ENCODE results near the genes SHC3 and CKS2.

- PRO-cap: no peak
These were observed 22.3 kb upstream of the ENSG00000283205 start for GRCh38 chr9:87933728-87934138.

GRCh38 chr9:88113573-88114184, 24.6 kb downstream of the SPATA31C2 start:
- PRO-cap: no peak

DNA sequence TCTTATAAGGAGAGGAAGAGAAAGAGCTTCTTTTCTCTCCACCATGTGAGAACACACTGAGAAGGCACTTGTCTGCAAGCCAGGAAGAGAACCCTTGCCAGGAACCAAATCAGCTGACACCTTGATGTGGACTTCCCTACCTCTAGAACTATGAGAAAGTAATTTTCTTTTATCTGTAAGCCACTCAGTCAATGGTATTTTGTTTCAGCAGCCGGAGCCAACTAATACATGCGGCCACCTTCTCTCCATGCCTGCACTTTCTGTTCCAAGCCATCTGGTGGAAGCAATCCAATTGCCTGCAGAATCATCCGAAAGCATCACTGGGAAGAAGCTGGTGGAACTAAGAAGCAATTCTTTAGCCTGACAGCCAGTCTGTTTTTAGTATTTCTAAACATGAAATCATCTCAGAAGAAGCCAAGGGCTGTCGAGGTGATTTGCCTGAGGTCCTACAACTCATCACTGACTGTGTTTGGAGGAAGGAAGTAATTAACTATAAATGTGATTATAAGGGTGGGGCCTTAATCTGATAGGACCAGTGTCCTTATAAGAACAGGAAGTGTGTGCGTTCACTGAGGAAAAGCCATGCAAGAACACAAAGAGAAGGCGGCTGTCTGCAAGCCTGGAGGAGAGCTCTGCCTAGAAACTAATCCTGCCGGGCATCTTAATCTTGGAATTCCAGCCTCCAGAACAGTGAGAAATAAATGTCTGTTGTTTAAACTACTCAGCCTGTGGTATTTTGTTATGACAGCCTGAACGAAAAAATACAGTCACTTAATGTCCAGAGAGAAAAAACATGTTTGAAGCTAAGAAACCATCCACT, 49.0 kb downstream of the NXNL2 start:
- PRO-cap: no peak

GRCh38 chr9:88604585-88605121, 69.7 kb downstream of the NXNL2 start:
- PRO-cap: no peak

DNA sequence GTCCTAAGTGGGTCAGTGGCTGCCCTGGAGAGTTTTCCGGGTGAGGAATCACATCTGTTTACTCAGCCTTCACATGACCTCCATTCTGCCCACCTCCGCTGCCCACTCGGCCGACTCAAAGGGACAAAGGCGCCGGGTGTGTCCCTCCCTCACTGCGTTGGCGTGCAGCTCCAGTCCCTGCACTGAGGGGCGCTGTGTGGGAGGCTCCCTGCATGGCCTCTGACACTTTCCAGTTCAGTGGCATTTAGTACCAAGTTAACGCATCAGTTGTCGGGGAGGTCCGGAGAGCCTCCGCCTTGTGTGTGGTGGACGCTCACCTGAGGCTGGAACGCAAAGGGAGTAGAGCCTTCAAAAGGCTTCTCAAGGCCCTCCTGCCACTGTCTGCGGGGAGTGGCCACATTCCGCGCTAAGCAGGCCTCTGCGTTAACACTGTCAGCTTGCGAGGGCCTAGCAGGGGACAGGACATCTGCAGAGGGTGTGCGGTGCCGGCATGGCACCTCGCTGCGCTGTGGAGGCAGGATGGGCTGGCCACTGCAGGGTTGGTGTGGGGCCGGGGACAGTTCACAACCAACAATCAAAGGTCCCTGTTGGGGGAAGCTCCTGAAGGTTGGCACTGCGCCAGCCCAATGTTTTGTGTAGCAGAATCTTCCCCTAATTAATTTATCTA, 171.6 kb downstream of the NXNL2 start:
- PRO-cap: no peak

GRCh38 chr9:88805219-88805638, 186.0 kb upstream of the S1PR3 start:
- PRO-cap: no peak

DNA sequence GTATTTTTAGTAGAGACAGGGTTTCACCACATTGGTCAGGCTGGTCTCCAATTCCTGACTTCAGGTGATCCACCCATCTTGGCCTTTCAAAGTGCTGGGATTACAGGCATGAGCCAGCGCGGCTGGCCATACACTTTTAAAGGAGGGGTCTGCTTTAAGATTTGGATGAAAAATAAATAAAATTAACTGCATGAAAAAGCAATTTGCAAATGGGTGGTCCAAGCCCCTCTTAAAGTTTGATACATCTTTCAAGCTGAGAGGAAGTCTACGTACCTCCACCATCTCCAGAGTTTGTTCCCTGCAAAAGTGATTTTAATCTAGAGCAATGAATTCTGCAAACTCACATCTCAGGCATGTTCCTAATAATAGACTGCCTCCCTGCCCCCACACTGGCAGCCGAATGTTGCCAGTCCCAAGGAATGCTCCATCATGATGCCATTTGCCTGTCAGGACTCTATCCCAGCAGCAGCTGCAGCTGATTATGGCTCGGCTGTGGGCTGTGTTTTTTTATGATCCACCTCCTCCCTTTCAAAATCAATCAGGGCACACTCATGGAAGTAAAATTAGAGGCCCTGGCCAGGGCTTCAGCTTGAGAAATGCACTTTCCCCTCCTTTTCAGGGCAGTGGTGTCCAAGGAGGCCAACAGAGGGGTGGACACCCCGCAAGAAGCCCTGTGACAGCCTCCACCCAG, 176.9 kb upstream of the S1PR3 start:
- PRO-cap: no peak

DNA sequence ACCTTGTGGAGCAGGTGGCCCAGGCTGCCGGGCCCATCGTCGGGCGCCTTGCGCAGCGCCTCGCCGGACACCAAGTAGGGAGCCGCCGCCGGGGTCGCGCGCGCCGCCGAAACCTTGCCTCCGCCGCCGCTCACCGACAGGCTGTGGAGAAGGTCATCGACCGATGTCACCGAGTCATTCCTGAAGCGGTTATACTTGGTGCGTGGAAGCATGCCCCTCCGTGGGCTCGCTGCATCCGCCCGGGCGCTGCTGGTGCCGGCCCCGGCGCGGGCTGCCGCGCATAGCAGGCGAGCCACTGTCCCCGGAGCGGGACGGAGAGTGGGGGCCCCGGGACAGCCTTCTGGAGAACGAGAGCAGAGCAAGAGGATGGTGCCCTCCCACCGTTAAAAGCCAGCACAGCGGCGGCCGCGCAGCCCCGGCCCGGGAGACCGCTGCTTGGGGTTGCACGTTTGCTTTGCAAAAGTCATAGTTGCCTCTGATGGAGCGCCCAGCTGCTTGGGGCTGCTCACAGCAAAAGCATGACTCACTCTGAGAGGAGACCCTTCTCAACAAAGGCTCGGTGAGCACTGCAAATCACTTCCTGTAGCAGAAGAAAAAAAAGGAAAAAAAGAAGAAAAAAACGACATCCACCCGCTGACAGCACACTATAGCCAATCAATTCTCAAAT, at the start of gene SHC3:
Gene SHC3 (minus strand): TSS at position 570 of the 667 bp plus-strand sequence.
- PRO-cap: no peak

DNA sequence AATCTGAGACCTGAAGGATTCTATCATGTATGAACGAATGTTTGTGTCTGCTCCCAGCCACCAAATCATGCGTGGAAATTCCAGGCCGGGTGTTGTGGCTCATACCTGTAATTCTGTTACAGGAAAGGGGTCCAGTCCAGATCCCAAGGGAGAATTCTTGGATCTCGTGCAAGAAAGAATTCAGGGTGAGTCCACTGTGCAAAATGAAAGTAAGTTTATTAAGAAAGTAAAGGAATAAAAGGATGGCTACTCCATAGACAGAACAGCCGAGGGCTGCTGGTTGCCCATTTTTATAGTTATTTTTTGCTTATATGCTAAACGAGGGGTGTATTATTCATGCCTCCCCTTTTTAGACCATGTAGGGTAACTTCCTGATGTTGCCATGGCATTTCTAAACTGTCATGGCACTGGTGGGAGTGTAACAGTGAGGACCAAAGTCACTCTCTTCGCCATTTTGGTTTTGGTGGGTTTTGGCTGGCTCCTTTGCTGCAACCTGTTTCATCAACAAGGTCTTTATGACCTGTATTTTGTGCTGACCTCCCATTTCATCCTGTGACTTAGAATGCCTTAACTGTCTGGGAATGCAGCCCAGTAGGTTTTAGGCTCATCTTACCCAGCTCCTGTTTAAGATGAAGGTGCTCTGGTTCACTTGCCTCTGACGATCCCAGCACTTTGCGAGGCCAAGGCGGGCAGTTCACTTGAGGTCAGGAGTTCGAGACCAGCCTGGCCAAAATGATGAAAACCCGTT, 2.1 kb upstream of the CKS2 start:
- PRO-cap: no peak

- PRO-cap: bidirectional peak, plus-strand start at chr9:89311198, minus-strand start at chr9:89310804
These were observed at the start of gene CKS2 for GRCh38 chr9:89311085-89311914. Gene CKS2 (plus strand): TSS chr9:89311195.

GRCh38 chr9:89337115-89337784, 18.9 kb downstream of the SECISBP2 start:
- PRO-cap: no peak

DNA sequence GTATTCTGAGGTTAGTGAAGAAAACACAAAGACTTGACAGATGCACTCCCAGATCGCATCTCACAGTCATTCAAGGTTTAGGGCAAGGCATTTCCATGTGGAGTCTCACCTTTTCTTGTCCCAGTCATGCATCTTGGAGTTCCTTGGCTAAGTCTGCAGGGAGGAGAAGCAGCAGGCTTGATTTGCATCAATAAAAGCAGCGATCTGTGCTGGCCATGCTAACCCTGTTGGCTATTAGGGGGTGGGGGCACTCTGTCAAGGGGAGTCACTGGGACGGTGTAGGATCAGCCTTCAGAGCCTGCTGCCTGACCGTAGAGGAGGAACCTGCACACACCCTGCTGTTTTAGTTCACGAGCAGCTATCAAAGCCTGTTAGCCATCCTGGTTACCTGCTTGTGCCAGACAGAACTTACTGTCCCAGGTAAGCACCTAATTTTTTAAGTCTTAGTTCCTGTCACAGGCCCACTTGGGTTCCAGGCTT, 43.5 kb downstream of the SECISBP2 start:
- PRO-cap: no peak

DNA sequence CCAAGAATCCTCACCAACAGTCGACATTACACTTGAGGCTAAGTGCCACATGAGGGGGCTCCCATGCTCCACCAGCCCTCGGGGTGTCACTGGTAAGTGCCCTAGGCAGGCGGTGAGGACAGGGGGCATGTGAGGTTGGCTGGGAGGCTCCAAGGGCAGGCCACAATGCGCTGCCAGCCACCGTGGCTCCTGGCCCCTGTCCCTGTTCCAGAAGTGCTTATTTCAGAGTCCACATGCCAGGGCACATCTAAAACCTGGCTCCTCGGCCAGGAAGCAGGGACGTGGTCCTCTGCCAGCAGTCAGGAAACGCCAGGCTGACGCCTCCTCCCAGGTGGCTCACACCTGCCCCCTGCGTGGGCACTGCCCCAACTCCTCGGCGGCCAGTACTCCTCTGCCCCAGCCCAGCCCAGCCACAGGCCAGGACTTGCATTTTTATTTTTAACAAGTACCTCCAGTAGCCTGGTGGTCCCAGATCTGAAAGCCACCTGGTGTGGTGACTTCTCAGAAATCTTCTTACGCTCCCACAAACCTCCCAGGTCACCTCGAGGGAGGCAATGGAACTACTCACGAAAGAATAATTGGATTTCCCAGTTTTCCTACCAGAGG, 68.5 kb downstream of the SECISBP2 start:
- PRO-cap: no peak

DNA sequence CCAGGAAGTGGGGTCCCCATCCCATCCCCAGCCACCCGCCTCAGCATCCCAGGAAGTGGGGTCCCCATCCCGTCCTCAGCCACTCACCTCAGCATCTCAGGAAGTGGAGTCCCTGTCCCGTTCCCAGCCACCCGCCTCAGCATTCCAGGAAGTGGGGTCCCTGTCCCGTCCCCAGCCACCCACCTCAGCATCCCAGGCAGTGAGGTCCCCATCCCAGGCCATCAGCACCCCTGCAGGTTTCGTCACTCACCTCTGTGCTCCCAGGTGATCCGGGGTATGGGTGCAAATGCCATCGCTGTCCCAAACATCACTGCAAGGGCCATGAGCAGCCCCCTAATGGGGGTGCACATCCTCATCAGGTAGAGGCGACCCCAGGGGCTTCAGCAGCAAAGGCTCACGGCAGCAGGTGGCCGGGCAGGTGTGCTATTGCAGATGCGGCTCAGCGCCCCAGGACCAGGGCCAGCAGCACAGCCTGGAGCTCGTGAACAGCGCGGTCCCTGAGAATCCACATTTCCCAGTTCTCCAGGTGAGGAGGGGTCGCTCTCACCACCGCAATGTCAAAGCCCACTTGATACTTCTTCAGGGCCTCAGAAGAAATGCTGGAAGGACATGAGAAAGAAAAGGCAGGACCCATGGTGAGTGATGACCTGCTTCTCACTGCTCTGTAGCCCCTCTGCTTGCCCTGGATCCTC, 86.9 kb downstream of the SECISBP2 start:
- PRO-cap: no peak

DNA sequence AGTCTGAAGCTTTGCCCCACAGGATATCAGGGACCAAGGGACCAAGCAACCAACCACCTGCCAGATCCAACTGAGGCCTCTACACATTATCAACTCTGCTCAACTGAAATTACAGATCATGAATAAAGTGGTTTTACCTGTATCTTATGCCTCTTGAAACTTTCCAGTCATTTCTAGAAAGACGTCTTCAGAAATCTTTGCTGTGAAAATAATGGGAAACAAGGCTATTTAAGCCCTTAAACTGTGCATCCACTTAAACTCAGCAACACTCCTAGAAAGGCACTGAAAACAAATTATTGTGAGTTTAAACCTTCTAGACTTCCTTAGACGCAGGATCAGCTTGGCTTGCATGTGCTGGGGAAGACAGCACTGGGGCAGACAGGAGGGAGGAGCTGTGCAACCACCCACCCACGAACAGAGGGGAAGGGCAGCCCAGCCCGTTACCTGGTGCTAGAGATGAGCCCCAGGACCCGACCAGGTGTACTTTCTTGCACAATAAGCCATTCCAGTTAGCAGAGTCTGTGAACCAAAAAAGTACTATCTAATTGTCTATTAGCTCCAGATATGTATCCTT, 79.9 kb downstream of the SEMA4D start:
- PRO-cap: no peak

GRCh38 chr9:89444900-89445355, 53.0 kb downstream of the SEMA4D start:
- PRO-cap: no peak

DNA sequence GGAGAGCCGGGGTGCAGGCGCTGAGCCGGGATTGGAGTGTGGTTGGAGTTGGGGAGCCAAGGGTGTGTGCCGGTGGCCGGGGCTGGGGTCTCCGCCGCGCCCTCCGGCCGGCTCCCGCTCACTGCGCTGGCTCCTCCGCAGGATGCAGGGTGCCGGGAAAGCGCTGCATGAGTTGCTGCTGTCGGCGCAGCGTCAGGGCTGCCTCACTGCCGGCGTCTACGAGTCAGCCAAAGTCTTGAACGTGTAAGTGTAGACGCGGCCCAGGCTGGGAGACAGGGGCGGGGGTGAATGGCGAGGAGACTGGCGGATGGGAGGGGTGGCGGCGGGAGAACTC, 446 bp downstream of the GADD45G start:
- PRO-cap: no peak

- PRO-cap: bidirectional peak, plus-strand start at chr9:89605967, minus-strand start at chr9:89605886
These were observed 1.1 kb downstream of the GADD45G start for GRCh38 chr9:89605625-89606510.

- PRO-cap: unidirectional peak, minus-strand start at chr9:89606679
These were observed 2.0 kb downstream of the GADD45G start for GRCh38 chr9:89606511-89607537.

DNA sequence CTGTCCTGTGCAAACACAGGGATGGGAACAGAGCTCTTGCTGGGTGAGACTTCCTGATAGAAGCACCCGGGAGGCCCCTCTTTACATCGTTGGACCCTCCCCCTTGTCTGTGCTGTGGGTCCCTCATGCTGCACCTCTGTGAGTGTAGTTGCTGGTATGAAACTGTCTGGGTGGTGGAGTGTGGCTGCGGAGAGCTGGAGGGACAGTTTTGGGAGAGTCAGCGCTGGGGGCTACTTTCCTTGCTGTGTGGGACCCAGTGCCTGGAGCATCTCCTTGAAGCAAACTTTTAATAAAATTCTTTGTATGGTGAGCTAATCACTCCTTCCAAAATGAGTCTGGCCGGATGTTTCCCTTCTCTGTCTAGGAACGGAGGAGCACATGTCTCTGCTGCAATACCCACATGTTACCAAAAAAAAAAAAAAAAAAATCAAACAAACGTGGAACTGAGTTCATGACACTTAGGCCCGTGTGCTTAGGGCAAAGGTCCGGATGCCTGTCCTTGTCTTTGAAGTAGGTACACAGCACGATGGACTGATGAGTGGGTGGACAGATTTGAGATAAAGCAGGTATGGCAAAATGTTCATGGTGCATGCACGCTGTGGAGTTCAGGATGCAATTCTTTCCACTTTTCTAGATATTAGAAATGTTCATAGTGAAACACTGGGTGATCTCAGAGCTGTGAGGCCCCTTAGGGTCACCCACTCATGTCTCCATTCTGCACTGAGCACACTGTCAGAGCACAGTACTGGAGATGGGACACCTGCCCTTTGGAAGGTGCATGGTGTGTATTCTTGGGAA, 43.4 kb downstream of the GADD45G start:
- PRO-cap: no peak